ENCODE measurements around a stretch of chr5.

DNA sequence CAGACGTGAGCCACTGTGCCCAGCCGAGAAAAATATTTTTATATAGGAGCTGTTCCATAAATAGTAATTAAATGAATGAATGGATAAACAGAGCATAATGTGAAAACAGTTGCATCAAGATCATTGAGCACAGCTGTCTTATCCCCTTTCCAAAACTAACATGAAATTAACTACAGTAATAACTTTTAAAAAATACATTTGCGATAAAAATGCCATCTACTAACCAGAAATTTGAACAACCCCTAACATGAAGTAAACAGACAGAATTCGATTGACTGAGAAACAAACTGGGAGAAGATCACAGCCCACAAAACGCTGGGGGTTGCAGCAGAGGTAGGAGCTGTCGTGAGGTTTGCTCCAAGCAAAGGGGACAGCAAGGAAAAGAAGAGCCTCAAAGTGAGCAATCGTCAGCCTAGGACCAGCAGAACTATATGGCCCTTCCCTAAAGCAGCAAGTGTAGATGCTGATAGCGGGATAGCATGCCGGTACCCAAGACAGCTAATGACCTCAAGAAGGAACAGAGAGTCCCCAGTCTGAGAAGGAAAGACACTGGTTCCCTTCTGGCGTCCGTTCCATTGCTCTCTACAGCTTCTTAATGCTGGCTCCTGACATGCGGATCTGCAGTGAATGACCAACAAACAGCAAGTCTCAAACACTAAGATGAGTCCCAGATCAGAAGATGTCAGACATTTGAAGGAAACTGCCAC, 38.9 kb downstream of the F2RL2 start:
- RRBS, result no CpG with 5 or more reads among the region's 12 CpGs

- RRBS, result no CpG with 5 or more reads among the region's 2 CpGs
Measured at GRCh38 chr5:76631641-76632167, 8.5 kb upstream of the F2RL2 start.

DNA sequence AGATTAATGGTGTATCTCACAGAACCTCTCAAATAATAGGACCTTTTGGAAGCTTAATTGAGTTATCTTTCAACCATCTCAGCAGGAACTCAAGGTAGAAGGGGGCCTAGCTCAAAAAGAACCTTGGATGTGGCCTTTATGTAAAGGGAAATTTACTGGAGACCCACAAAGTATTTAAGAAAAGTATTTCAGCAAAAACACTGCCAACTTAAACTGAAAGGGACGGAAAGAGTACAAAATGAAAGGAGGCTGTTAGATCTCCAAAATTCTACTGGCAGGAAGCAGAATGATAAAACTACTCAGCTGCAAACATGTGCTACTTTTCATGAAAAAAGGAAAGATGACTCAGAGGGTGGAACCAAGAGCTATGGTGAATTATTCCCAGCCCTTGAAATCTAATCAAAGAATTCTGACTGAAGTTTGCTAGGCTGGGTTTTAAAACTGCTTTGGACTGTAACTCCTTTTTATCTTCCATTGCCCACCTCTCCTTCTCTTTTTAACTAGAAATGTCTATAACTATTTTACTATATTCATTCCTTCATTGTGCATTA, 58.5 kb upstream of the ZBED3 start:
- RRBS, result no CpG with 5 or more reads among the region's 1 CpG

GRCh38 chr5:77179971-77180521, 30.4 kb upstream of the PDE8B start:
- RRBS, result 10% methylated on average over 21 of the region's 39 CpGs

DNA sequence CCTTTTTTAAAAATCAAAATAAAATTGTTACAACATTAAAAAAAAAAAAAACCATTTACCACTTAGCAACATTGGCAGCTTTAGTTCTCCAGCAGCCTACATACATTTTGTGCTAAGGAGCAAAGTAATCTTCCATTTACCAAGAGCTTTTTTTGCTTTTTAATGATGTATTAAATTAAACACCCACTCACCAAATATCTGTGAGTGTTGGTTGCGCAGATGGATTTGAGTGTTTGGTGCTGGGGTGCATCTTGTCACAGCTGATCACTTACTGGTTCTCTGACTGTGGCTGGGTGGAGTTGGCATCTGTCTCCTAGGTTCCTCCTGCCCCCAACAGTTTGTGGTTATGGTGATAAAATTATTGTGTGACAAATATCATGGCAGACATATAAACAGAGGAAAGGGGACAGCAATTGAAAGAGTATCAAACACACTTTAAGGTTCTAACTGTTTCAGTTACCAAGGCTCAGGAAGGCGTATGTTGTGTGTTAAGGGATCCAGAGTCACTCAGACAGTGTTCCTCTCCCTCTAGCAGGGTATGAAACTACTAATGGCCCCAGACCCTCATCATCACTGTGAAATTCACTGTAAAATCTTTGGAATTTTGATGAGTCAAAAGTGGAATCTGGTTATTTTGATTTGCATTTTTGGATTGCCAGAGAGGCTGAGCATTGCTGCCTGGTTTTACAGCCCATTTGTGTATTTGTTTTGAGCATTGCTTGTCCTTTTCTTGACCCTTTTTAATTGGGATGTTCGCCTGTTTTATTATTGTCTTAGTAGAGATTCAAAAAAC, 81.7 kb downstream of the PDE8B start:
- RRBS, result no CpG with 5 or more reads among the region's 3 CpGs

DNA sequence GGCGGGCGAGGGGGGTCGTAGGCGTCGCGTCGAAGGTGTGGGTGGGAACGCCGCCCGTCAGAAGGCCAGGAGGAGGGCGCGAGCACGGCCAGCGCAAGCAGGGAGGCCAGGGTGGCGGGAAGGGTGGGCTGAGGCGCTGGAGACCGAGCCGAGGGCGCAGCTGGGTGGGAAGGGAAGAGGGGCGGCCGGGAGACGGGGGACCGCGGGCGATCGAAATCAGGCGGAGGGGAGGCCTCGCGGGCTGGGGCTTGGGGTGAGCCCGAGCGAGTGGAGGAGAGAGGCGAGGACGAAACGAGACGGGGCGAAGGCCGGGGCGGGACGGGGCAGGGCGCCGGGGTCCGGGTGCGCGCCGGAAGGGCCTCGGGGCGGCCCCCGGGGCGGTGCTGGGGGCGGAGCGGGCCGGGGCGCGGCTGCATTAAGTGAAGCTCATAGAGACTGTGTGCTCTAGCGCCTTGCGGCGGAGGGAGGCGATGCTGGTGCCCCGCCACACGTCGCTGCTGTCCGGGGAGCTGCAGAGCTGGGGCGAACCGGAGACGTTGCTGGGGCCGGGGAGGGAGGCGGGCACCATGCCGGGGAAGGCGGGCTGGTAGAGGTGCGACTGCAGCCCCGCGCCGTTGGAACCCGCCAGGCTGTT, 8.5 kb downstream of the OTP start:
- RRBS, result 5% methylated on average over 15 of the region's 74 CpGs

- RRBS, result 1% methylated on average over 10 of the region's 62 CpGs
Measured at GRCh38 chr5:77630483-77631375, 7.8 kb downstream of the OTP start.

DNA sequence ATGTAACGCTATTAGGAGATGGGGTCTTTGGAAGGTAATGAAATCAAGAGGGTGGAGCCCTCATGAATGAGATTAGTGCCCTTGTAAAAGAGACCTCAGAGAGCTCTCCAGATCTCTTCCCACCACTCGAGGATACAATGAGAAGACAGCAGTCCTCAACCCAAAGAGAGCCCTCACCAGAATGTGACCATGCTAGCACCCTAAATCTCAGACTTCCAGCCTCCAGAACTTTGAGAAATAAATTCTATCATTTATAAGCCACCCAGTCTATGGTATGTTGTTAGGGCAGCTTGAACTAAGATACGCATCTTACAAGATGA, 12.7 kb downstream of the TBCA start:
- RRBS, result no CpG with 5 or more reads among the region's 3 CpGs

DNA sequence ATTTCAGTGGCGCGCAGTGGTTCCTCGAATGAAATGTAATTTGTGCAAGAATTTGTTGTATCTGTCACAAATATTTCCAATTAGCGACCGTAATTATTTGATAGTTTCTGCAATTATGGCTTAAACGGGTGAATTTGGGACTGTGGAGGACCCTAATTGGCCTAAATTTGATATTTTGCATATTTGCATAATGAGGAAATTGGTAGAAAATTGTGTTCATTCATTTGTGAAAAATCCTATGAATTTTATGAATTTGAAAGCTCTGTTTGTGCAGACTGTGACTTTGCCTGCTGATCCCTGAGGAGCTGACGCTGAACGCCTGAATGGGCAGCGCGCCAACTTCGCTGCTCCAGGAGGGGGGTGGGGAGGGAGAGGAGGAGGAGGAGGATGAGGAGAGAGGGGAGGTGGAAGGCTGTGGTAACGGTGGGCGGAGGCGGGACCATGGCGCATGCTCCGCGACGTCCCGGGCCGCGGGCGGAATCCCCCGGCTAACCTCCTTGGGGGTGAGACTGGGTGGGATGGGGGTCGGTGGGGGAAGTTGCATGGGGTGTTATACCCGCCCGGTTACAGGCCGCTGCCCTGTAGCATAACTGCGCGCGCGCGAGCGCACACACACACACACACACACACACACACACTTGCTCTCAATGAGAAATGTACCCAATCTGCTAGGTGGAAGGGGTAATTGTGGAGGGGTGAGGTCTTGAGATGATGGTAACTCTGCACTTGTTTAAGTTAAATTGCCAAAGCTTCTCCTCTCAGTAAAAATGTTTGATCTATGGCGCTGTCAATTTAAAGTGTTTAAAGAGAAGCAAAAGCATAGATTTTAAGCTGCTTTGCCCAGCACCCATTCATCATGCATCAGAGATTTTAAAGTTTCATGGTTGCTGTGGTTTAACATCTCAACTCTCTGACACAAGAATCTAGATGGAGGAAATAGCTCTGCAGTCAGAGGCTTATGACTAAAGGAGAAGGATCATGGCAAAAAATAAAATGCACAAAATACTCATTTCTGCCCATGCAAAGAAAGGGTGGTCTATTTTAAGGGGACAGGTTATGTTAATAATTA, 76.5 kb upstream of the TBCA start:
- RRBS, result 5% methylated on average over 3 of the region's 34 CpGs

DNA sequence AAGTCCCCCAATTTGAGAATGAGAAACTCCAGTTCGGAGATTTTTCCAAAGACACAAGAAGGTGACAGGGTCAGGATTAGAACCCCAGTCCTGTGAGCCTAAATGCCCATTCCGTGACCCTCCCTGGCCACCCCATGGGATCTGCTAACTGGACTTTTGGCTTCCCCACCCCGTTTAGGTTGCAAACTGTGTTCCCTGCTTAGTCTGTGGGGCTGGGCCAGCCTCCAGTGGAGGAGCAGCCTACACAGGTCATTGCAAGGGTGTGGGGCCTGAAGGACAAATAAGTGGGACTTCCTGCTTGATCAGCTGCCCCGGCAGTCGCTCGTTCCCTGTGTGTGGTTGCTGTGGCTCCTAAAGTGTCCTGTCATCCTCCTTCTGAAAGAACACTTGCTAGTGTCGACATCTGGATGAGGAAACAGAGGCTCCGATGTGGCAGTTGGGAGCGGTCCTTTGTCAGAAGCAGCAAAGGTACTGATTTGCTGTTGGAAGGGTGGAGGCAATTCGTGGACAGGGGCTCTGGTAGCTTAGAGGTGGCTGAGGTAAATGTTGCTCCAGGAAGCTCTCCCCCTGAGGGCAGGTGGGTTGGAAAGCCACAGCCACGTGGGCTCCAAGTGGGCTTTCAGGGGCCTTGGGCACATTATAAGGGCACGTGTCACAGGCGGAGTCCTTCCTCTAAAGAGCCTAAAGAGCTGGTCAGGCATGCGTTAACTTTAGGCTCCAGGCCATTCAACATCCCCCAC, 88.9 kb upstream of the TBCA start:
- RRBS, result no CpG with 5 or more reads among the region's 14 CpGs

- RRBS, result no CpG with 5 or more reads among the region's 3 CpGs
Measured at GRCh38 chr5:77994574-77995170, 218.5 kb upstream of the TBCA start.

DNA sequence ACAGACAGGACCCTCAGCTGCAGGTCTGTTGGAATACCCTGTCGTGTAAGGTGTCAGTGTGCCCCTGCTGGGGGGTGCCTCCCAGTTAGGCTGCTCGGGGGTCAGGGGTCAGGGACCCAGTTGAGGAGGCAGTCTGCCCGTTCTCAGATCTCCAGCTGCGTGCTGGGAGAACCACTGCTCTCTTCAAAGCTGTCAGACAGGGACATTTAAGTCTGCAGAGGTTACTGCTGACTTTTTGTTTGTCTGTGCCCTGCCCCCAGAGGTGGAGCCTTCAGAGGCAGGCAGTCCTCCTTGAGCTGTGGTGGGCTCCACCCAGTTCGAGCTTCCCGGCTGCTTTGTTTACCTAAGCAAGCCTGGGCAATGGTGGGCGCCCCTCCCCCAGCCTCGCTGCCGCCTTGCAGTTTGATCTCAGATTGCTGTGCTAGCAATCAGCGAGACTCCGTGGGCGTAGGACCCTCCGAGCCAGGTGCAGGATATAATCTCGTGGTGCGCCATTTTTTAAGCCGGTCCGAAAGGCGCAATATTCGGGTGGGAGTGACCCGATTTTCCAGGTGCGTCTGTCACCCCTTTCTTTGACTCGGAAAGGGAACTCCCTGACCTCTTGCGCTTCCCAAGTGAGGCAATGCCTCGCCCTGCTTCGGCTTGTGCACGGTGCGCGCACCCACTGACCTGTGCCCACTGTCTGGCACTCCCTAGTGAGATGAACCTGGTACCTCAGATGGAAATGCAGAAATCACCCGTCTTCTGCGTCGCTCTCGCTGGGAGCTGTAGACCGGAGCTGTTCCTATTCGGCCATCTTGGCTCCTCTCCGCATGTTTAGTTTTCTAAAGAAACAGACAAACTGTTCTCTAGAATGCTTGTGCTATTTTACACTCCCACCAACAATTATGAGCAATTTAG, 97.2 kb downstream of the SCAMP1 start:
- RRBS, result no CpG with 5 or more reads among the region's 35 CpGs

DNA sequence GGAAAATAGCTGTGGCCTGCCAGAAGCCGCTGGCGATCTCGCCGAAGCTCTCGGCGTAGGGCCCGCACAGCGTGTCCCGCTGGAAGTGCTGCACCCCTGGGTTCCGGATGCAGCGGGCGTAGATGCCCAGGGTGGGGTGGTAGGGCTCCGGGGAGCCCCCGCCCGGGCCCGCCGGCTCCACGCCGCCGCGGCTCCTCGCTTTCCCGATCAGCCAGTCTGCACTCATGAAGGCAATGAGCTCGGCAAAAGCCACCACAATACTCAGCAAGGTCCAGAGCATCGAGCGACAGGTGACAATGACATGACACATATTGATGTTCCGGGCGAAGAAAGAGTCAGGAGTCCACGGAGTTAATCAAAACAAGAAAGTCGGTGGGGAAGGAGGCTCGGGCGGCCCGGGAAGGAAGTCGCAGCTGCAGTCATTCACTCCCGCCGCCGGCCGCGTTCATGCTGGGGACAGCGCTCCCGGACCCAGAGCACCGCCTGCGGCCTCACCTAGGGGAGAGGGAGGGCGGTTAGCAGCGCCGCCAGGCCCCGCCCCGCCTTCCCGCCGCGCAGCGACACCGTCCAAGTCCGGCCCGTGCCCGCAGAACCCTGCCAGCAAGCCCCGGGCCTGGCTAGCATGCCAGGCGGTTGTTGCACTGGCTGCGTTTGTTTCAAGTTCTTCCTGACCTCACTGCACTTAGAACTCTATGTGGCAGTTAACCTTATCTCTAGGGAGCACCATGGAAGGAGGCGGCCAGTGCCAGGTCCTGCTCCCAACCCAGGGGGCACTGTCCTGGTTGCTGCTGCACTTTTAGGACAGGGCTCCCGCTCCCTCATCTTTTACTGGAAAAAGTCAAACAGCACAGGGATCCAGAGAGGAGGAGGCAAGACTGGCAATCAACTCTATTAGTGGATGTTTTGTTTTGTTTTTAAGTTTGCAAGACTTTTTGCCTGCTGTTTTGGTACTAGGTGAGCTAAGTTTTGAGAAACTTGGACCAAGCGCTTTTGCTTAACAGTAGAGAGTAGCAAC, 138.4 kb downstream of the LHFPL2 start:
- RRBS, result 9% methylated on average over 11 of the region's 62 CpGs

GRCh38 chr5:78628016-78628762, 20.4 kb downstream of the LHFPL2 start:
- RRBS, result no CpG with 5 or more reads among the region's 8 CpGs

GRCh38 chr5:78727732-78728562, 79.4 kb upstream of the LHFPL2 start:
- RRBS, result no CpG with 5 or more reads among the region's 6 CpGs

GRCh38 chr5:79071075-79071736, 1.6 kb downstream of the BHMT2 start:
- RRBS, result no CpG with 5 or more reads among the region's 4 CpGs

- RRBS, result no CpG with 5 or more reads among the region's 2 CpGs
Measured at GRCh38 chr5:79107125-79107541, 4.5 kb upstream of the BHMT start.

GRCh38 chr5:79289652-79290035, 53.7 kb downstream of the JMY start:
- RRBS, result no CpG with 5 or more reads among the region's 2 CpGs

DNA sequence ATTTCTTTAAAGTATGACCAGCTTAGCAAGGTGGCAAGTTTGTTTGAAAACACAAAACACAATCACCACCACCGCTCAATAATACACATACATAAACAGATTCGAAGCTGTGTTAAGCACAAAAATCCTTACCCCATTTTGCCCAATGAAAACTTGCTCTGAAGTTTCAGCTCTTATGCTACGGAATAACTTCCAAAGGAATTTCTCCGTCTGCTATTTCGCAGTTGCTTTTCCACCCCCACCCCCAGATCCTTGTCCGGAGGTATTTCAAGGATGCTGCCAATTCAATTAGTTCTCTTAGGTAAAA, 1.3 kb downstream of the HOMER1 start:
- RRBS, result no CpG with 5 or more reads among the region's 6 CpGs